Breast epithelium (tissue), 2 donors: ENCODE measurements around a stretch of chr6.

DNA sequence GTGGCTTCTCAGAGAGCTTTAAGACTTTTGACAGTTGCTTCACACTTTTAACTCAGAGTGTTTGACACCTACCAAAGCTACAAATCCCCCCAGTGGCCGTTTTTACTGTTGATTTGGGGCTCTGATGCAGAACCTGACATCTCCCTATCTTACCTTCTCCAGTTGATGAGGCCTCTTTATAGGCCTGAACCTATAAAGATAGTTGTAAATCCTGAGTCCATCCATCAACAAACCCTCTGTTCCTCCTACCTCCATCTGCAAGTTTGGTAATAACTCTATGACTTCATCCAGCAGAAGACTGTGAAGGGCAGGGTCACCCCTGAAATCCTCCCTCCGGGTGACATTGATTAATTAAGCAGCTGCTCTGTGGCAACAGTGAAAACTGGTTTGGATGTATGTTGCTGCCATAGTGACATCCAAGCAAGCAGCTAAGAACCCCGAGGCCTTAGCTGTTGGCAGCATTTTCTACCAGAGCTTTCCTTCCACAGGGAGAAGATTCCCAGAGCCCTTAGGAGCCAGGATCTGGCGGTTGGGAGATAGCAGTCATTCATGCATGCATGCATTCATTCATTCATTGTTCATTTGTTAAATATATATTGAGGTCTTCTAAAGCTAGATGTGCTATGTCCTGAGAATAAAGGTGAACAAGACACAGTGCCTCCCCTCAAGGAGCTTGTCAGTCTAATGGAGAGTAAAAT is 226.0 kb upstream of the RREB1 start:
- PRO-cap, result no peak
- RAMPAGE, long total RNA, 2 experiments, result no peak in any of the 2 experiments

DNA sequence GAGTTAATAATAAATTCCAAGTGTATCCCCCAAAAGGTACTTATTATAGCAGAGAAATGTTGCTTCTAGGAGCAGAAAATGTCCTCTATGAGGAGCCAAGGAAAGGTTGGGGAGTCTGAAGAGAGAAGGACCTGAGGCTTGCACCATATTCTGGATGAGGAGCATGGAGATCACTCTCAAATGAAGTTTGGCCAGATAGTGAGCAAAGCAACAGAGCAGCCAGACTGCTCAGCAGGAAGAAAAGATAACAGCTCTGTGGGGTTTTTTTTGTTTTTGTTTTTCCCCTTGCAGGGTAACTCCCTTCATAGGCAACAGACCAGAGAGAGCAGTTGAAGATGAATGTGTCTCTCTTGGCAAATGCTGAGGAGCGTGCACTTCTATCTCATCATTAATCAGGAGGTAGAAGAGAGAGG is 66.4 kb upstream of the RREB1 start:
- PRO-cap, result no peak
- RAMPAGE, long total RNA, 2 experiments, result no peak in any of the 2 experiments

DNA sequence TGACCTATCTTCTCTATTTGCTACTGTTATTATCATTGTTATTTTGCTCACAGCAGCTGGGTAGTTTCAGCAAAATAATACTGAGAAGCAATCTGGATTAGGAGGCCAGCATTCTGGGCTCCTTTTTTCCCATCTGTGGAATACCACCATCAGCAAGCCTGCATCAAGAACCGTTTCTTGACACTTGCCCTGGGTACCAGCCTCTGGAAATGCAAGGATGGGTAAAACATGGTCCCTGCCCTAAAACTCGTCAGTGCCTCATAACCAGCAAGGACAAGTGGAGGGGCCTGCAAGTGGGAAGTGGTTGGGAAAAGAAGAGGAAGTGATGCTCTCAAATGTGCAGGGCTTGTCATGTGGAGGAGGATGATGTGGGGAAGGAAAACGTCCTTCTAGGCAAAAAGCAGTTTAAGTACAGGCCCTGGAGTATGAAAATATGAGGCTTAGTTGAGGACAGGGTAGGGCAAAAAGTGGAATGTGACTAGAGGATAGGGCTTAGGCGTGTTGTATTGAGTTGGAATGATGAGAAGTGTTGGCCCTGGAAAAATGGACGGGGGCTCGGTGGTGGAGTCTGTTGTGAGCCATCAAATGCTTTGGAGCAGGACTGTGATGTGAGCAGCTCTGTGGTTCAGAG is 19.0 kb downstream of the RREB1 start:
- PRO-cap, result no peak
- RAMPAGE, long total RNA, 2 experiments, result no peak in any of the 2 experiments

DNA sequence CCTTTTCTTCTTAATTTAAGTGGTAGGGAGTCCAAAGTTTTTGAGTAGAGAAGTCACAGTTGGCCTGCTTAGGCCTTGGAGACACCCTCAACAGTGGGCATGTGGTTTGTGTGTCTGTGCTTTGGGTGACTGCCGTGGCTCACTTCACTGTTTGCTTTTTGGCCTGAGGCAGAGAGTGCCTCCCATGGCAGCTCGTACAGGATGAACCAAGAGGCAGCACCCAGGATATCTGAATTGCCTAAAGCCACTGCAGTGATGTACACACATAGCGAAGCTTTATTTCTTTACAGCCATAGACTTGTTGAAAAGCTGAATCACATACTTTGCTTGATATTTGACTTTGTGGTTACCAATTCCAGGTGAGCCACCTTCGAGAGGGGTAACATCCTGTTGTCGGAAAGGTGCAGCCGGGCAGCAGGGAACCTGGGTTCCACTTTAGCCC is 21.6 kb downstream of the RREB1 start:
- PRO-cap, result no peak
- RAMPAGE, long total RNA, 2 experiments, result no peak in any of the 2 experiments

DNA sequence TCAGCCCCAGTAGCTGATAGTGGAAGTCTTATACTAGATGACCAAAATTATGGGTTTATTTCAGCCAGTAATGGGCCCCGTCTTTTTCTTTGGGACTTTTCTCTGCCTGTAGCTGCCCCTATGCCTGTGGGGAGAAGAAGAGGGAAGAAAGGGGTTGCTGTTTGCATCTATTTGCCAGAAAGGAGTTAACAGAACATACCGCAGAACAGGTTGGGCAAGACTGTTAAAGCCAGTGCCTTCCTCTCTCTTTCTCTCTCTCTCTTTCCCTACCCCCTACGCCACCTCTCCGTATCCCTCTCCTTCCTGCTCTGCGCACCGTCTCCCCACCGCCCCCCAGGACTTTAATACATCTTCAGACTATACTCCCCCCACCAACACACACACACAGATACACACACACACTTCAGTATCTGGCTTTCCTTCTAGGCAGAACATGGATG is 38.0 kb downstream of the RREB1 start:
- PRO-cap, result no peak
- RAMPAGE, long total RNA, 2 experiments, result no peak in any of the 2 experiments

DNA sequence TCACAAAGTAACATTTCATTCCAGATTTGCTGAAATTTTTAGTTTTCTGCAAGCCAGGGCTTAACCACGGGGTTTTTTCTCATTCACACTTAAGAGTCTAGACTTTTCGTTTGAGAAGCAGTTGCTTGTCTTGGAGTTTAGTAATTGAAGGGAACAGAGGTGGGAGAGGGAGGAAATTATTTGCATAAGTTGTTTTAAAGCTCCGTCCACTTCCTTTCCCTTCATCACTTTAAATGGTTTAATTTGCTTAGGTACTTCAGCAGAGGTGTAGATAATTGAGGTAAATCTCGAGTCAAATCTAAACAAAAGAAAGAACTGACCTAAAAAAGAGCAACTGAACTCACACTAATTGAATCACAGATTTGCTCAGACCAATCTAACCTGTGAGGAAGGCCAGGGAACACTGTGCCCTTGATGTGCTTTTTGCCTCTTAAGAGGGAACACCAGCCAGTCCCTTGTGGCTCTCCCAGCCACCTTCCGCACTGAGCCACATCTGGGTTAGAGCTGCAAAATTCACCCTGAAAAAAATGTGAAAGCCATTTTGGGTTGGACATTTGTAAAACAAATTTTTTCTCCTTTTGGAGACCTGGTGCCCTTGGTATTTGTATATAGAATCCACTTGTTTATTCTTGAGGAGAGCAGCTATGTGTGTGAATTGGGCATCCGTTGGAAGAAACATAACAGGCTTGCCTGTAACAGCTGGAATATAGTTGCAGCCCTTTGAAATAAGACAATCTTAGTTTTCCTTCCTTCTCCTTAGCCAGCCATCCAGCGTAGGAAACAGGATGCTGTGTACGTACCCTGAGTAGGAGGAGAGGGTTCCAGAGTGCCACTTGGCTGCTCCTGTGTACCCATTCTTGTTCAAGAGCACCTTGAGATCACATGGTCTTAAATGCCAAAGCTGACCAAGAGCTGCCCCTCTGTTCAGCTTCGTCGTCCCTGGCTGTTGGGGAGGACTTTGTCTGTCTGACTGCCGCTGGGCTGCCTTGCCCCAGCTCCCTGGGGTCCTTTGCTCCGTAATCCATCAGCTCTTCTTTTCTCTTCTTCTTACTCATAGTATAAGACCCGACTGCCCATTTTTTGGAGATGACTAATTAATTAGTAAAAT is 48.6 kb downstream of the RREB1 start:
- PRO-cap, result no peak
- RAMPAGE, long total RNA, 2 experiments, result no peak in any of the 2 experiments

- PRO-cap, result no peak
- RAMPAGE, long total RNA, 2 experiments, result no peak in any of the 2 experiments
These were observed 66.1 kb downstream of the RREB1 start for GRCh38 chr6:7173689-7174347.

DNA sequence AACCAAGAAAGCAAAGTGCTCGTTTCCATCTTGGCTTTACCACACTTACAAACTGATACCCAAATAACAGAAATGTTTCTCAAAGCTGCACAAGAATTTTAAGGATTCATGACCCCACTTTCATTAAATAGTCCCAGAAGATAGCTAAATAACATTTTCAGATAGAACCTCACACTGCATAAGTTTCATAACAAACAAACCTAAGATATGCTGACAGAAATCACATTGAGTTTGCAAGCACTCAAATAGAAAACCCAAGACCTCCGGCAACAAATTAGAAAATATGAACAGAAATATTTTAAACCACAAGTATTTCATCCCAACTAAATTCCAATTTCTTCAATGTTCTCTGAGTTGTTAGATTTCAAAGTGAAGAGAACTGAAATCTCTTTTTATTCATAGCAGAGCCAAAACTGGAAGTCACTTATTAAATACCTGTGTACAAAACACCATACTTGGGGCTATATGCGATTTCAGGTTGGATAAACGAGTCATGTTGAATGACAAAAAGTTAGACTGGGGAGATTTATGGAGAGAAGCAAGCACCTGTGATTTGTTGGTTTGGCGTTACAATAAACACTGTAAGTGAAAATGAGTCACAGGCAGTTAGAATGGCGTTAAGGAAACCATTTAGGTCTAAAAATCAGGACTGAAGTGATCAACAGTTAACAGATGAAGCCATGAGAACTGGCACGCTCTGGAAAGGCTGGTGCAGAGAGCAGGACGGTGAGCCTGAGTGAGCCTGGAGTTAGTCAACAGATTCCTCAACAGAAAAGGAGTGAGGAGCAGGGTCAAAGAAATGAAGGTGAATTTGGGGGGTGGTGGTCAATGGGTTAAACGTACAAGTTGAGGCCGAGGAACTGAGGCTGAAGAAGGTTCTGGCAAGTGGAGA is 31.5 kb downstream of the SSR1 start:
- PRO-cap, result no peak
- RAMPAGE, long total RNA, 2 experiments, result no peak in any of the 2 experiments

GRCh38 chr6:7412759-7413152 is 23.1 kb downstream of the RIOK1 start:
- PRO-cap, result no peak
- RAMPAGE, long total RNA, 2 experiments, result no peak in any of the 2 experiments

- PRO-cap, result no peak
- RAMPAGE, long total RNA, 2 experiments, result no peak in any of the 2 experiments
These were observed 9.0 kb upstream of the SNRNP48 start for GRCh38 chr6:7580512-7581797.

GRCh38 chr6:7691568-7692814 is 33.9 kb upstream of the BMP6 start:
- PRO-cap, result no peak
- RAMPAGE, long total RNA, 2 experiments, result no peak in any of the 2 experiments

DNA sequence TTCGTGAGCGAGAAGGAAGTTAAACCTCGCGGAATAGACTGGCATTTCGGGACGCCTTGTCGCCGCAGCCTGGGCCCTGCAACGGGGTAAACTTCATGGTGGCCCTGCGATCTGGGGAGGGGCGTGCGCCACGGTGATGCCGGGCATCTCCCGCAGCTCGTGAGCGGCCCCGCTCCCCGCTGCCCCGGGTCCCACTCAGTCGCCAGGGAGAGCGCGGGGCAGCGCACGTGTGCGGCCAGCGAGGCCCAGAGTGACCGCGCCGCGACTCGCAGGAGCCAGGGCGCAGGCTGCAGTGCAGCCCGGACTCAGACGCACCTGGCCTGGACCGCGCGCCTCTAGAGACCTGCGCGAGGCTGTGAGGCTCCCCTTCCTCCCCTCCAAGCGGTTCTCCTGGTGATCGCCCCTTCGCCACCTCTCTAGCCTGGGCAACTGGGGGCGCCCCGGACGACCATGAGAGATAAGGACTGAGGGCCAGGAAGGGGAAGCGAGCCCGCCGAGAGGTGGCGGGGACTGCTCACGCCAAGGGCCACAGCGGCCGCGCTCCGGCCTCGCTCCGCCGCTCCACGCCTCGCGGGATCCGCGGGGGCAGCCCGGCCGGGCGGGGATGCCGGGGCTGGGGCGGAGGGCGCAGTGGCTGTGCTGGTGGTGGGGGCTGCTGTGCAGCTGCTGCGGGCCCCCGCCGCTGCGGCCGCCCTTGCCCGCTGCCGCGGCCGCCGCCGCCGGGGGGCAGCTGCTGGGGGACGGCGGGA is 627 bp downstream of the BMP6 start:
- PRO-cap, result no peak
- RAMPAGE, long total RNA, 2 experiments, result no peak in any of the 2 experiments

GRCh38 chr6:8656083-8656407 is 220.7 kb upstream of the SLC35B3 start:
- PRO-cap, result no peak
- RAMPAGE, long total RNA, 2 experiments, result no peak in any of the 2 experiments

GRCh38 chr6:8983088-8983466 is 547.7 kb upstream of the SLC35B3 start:
- PRO-cap, result no peak
- RAMPAGE, long total RNA, 2 experiments, result no peak in any of the 2 experiments

DNA sequence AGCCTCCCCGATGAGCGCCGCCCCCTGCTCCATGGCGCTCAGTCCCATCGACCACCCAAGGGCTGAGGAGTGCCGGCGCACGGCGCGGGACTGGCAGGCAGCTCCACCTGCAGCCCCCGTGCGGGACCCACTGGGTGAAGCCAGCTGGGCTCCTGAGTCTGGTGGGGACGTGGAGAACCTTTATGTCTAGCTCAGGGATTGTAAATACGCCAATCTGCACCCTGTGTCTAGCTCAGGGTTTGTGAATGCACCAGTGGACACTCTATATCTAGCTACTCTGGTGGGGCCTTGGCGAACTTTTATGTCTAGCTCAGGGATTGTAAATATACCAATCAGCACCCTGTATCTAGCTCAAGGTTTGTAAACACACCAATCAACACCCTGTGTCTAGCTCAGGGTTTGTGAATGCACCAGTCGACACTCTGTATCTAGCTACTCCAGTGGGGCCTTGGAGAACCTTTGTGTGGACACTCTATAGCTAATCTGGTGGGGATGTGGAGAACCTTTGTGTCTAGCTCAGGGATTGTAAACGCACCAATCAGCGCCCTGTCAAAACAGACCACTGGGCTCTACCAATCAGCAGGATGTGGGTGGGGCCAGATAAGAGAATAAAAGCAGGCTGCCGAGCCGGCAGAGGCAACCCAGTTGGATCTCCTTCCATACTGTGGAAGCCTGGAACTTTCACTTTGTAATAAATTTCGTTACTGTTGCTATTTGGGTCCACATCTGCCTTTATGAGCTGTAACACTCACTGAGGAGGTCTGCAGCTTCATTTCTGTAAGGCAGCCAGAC is 589.4 kb upstream of the SLC35B3 start:
- PRO-cap, result no peak
- RAMPAGE, long total RNA, 2 experiments, result no peak in any of the 2 experiments

DNA sequence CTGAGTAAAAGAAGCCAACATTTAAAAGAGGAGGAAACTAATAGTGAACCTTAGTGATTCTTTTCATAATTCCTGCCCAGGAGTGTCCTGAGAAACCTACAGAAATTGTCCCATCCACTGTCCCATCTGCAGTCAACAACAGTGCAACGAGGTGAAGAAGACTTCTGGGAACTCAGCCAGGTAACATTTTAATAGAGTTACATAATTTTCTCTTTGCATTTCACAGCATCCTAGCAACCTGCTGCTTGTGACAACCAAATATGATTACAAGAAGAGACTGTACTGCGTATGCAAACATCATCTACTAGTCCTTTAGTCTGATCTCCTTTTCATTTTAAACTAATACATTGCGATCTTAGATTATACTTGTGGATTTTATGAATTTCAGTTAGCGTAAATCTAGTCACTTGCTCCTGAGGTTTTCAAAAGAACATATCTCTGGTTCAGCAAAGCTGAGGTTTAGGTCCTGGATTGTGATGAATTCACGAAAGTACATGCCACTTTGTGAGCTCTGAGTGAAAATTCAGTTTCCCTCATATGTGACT is 951.5 kb downstream of the TFAP2A start:
- PRO-cap, result no peak
- RAMPAGE, long total RNA, 2 experiments, result no peak in any of the 2 experiments

DNA sequence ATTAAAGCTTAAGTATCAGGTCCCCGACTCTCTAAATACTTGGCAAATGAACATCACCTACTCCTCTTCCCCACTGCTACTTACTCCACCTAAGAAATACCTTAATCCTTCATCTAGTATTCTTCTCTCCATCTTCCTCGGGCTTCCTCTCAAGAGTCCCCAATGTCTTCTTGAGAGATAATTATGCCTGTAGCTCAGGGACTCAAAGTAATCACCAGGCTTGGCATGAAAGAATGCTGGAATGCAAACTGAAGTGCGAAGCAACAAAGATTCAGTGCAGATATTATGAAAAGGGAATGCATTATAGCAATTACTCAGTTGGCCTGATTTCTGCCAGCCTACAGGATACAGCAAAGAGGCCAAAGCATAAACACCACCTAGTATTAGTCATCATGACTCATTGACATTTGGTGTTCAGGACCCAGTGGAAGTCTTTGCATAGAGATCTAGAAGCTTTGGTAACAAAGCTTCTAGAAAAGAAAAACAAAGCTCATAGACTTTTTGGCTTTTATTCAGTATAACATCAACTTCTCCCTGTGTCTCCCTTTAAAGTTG is 932.9 kb downstream of the TFAP2A start:
- PRO-cap, result no peak
- RAMPAGE, long total RNA, 2 experiments, result no peak in any of the 2 experiments

- PRO-cap, result no peak
- RAMPAGE, long total RNA, 2 experiments, result no peak in any of the 2 experiments
These were observed 911.4 kb downstream of the TFAP2A start for GRCh38 chr6:9503351-9504077.

GRCh38 chr6:10418740-10419913 is 4.3 kb upstream of the TFAP2A start:
- PRO-cap, result bidirectional peak, plus-strand start at chr6:10419307, minus-strand start at chr6:10419053; bidirectional peak, plus-strand start at chr6:10419752, minus-strand start at chr6:10419659
- RAMPAGE, long total RNA, 2 experiments, result start-site peak on the minus strand in 2 of 2 experiments, at chr6:10419544-10419621 at its widest, 28 to 127 reads per replicate

DNA sequence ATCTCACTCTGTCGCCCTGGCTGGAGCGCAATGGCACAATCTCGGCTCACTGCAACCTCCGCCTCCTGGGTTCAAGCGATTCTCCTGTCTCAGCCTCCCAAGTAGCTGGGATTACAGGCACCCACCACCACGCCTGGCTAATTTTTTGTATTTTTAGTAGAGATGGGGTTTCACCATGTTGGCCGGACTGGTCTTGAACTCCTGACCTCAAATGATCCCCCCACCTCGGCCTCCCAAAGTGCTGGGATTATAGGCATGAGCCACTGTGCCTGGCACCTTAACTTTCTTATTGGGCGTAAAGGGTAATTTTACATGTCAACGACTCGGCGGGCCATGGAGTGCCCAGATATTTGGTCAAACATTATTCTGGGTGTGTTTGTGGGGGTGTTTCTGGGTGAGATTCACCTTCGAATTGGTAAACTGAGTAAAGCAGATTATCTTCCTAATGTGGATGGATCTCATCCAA is 35.3 kb upstream of the GCNT2 start:
- PRO-cap, result no peak
- RAMPAGE, long total RNA, 2 experiments, result no peak in any of the 2 experiments